Lung (tissue), 4 donors: ENCODE results near the gene TMEM128.

DNA sequence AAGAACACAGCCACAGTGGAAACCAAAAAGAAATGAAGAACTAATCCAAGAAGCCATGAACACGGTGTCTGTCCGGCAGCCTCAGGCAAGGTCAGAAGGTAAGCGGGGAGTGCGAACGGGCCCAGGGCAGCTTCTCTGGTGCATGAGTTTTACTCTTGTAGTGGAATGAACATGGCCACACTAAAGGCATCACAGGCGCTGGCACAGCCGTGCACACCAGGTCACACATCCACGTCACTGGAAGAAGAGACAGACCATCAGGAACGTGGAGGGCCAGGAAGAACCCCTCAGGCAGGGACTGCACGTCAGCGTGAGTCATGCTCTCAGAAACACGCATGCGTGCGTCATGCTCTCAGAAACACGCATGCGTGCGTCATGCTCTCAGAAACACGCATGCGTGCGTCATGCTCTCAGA lies 20.0 kb upstream of the ADRA2C start:
- PRO-cap = no peak
- RAMPAGE, long total RNA = no peak
- RRBS = no CpG with 5 or more reads among the region's 20 CpGs

DNA sequence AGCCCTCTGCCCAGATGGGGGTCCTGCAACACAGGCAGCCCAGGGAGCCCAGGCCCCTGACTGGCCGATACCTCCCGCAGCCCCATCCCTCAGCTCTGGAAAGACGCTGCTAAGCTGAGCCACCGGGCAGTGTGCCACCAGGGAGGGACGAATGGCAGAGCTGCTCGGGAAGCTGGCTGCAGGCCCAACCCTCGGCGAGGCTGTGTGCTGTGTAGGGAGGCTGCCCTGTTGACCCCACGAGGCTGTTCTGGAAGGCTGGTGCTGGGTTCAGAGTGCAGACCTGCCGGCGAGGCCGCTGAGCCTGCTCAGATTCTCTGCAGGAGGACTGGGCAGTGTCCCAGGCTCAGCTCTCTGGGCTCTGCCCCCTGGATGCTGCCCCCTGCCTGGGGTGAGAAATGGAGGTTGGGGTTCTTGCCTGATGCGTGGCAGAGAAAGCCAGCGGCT lies 61.7 kb downstream of the ADRA2C start:
- PRO-cap = no peak
- RAMPAGE, long total RNA = no peak
- RRBS = no CpG with 5 or more reads among the region's 14 CpGs

GRCh38 chr4:4247838-4248751 lies at the start of gene TMEM128:
TMEM128 (minus strand) TSS chr4:4248223.
- PRO-cap = bidirectional peak, plus-strand start at chr4:4248318, minus-strand start at chr4:4248232
- RAMPAGE, long total RNA = no peak
- RRBS = 2% methylated on average over 37 of the region's 65 CpGs

DNA sequence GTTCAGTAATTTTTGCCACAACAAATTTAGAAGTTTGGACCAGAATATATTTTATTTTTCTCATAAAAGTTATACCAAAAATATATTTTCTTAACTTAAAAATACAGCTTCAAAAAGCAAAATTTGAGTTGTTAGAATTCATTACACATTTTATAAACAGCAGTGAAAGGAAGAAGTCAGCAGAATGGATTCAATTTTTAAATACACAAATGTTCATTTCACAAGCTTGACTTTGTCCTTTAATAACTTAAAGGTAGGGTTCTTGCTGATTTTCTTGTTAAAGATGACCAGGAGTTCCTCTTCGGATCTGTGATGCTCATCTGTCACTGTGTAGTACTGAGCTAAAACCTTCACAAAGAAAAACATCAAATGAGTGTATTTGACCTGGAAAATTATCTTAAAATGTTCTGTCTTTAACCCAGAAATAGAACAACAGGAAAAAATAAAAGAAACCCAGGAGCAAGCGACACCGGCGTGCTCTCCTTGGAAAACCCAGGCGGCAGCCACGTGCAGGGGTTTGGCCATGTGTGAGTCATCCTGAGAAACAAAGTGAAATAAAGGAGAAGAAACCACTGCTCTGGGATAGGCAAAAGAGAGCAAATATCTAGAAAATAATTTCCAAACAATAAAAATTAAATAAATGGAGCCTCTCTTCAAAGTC lies 19.8 kb upstream of the TMEM128 start:
- PRO-cap = no peak
- RAMPAGE, long total RNA = no peak
- RRBS = no CpG with 5 or more reads among the region's 6 CpGs

- PRO-cap = no peak
- RAMPAGE, long total RNA = no peak
- RRBS = no CpG with 5 or more reads among the region's 10 CpGs
Measured at GRCh38 chr4:4421226-4421612, 34.3 kb downstream of the NSG1 start.

- PRO-cap = no peak
- RAMPAGE, long total RNA = no peak
- RRBS = no CpG with 5 or more reads among the region's 11 CpGs
Measured at GRCh38 chr4:4540927-4541655, 757 bp downstream of the STX18 start.

DNA sequence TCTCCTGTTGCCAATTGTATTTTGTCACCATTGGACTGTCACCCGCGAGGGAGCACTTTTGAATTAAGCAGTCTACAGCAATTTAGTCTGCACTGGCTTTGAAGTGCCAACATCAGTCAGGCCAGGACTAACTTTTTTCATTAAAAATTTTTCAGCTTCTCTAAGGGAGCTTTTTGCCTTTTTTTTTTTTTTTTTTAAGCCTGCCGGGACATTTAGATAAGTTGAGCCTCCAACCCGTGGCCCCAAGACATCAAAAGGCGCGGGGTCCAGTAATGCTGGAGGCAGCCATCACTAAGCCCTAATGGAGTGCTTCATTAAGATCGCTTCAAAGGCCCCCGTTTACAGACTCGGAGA lies 98.2 kb upstream of the MSX1 start:
- PRO-cap = no peak
- RAMPAGE, long total RNA = no peak
- RRBS = 70% methylated on average over 2 of the region's 9 CpGs

- PRO-cap = no peak
- RAMPAGE, long total RNA = no peak
- RRBS = no CpG with 5 or more reads among the region's 3 CpGs
Measured at GRCh38 chr4:5525093-5525622, 183.2 kb downstream of the EVC2 start.

GRCh38 chr4:6198102-6198789 lies 2.1 kb downstream of the JAKMIP1 start:
- PRO-cap = no peak
- RAMPAGE, long total RNA = no peak
- RRBS = no CpG with 5 or more reads among the region's 10 CpGs

- PRO-cap = no peak
- RAMPAGE, long total RNA = no peak
- RRBS = no CpG with 5 or more reads among the region's 10 CpGs
Measured at GRCh38 chr4:6201528-6202214, 1.3 kb upstream of the JAKMIP1 start.

- PRO-cap = no peak
- RAMPAGE, long total RNA = no peak
- RRBS = no CpG with 5 or more reads among the region's 17 CpGs
Measured at GRCh38 chr4:6244894-6245517, 24.6 kb upstream of the WFS1 start.

DNA sequence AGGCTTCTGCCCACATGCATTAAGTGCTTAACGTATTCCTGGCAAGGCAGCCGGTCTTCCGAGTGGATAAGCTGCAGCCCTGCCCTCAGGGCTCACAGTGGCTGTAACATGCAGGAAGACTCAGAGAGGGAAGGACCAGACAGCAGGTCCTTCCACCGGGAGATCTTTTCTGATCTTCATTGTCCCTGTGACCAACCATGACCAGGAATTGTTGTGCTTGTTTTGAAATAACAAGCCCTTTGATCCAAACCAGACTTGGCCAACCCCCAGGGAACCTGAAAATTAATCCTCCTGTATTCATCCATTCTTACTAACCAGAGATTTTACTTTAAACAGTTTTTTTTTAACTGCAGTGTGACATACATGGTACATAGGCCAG lies 3.9 kb downstream of the WFS1 start:
- PRO-cap = no peak
- RAMPAGE, long total RNA = no peak
- RRBS = 29% methylated on average over 3 of the region's 4 CpGs

- PRO-cap = no peak
- RAMPAGE, long total RNA = no peak
- RRBS = no CpG with 5 or more reads among the region's 30 CpGs
Measured at GRCh38 chr4:6733114-6734035, 17.4 kb downstream of the BLOC1S4 start.

GRCh38 chr4:6755353-6755542 lies 27.3 kb upstream of the KIAA0232 start:
- PRO-cap = no peak
- RAMPAGE, long total RNA = no peak
- RRBS = no CpG with 5 or more reads among the region's 1 CpG

GRCh38 chr4:6763171-6763987 lies 19.1 kb upstream of the KIAA0232 start:
- PRO-cap = no peak
- RAMPAGE, long total RNA = no peak
- RRBS = no CpG with 5 or more reads among the region's 20 CpGs

DNA sequence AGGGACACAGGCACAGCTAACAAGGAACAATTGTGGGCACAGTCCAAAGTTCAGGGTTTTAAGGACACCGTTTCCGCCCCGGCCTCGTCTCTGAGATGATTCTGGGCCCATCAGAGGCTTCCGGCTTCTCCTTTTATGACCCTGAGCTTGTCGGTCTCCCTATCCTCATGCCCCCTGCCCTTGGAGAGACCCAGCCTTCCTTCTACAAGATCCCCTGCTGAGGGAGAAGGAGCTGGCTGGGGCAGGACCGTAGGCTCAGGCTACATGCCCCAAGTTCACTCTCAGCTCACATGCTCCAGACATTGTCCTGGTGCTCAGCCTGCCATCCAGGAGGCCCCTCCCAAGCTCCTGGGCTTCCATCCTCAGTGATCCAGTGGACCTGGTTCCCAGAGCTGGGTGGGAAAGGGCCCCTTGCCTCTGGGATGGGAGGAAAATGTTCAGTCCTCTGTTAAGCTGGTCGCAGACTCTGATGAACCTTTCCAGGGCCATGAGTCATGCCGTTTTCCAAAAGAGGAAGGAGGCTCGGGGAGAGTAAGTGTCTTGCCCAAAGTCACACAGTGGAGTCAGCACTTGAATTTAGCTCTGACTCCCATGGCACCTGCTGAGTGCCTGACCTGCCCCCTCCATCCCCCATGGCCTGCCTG lies 14.2 kb upstream of the KIAA0232 start:
- PRO-cap = no peak
- RAMPAGE, long total RNA = no peak
- RRBS = no CpG with 5 or more reads among the region's 10 CpGs

DNA sequence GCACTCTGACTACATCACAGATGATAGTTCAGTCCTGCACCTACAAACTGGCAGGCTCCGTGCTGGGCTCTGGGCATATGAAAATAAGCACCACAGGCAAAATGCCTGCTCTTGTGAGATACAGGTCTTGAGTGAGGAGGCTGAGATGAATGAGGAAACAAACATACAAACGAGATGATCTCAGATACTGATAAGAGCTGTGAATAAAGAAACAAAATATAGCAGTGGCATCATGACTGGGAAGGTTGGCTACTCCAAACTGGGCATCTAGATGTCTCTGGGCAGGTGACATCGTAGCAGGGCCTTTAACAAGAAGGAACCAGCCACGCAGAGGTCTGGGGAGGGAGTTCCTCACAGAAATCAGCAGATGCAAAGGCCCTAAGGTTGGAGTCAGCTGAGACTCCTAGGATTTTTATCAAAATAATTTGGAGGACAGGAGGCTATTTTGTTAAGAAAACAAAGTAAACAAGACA lies 2.3 kb upstream of the KIAA0232 start:
- PRO-cap = no peak
- RAMPAGE, long total RNA = no peak
- RRBS = no CpG with 5 or more reads among the region's 4 CpGs

DNA sequence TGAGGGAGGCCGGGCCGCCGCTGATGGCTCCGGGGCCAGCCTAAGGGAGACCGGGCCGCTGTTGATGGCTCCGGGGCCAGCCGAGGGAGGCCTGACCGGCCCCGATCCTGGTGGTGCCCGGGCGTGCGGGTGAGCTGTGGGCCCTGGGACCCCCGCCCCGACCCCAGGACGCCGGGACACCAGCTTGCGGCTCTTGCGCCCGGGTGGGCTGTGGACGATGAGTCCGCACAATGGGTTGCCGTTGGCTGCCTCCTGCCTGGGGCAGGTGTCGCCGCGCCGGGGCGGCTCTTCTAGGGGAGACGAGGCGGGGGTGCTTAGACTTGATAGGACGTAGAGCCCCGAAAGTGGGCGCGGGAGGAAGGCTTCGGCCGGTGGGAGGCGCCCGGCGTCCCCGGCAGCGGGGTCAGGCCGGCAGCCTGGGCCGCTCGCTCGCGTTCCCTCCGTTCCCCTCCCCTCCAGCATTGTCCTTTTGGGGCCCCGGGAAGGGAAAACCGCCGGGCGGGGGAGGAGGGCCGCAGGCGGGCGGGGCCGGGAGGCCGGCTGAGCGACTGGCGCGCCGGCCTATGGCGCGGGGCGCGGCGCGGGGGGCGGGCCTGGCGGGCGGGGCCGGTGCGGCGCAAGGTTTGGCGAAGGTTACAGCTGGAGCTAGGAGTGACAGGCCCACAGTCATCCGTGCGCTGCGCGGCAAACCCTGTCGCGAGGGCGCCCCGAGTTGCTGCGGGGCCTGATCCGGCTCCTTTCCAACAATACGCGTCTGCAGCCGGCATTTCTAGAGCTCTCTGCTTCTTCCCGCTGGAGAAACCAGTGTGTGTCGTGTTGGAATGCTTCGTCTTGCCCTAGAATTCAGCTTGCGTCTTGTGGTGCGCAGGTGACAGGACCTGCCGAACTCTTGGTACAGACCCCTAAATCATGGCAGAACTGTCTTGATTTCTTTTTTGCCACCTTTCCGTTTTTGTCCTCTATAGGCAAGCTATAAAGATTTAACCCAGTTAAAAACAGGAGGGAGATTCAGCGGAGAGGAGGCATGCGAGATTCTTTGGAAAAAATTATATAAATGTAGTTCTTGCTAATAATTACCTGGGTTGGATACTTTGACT lies 935 bp downstream of the KIAA0232 start:
- PRO-cap = bidirectional peak, plus-strand start at position 636 of the sequence, minus-strand start at position 463 of the sequence
- RAMPAGE, long total RNA = no peak
- RRBS = 1% methylated on average over 45 of the region's 95 CpGs

DNA sequence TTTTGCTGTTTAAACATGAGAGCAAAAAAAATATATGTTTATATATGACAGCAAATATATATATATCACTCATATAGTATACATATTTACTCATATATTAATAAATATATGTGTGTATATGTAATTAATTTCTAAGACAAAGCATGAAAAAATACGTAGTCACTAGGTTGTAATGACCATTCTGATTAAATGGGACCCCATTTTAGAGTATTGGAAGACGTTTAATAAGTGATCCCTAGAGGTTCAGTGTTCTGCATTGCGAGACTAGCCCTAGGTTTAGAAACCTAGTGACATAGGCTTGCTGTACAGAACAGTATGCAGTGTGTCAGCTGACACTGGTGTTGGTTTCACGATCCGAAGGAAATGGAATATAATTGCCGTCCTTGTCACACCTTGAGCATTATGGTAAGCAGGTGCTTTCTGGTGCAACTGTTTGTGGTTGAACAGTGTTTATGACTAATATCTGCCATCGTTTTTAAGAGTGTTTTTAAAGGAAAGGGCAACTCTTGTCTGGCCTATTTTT lies 54.1 kb upstream of the TBC1D14 start:
- PRO-cap = no peak
- RAMPAGE, long total RNA = no peak
- RRBS = no CpG with 5 or more reads among the region's 7 CpGs

GRCh38 chr4:6861793-6862549 lies 47.7 kb upstream of the TBC1D14 start:
- PRO-cap = no peak
- RAMPAGE, long total RNA = no peak
- RRBS = no CpG with 5 or more reads among the region's 7 CpGs